Prostate gland (tissue), 2 donors: Measurements from ENCODE around the gene ATP11B.

DNA sequence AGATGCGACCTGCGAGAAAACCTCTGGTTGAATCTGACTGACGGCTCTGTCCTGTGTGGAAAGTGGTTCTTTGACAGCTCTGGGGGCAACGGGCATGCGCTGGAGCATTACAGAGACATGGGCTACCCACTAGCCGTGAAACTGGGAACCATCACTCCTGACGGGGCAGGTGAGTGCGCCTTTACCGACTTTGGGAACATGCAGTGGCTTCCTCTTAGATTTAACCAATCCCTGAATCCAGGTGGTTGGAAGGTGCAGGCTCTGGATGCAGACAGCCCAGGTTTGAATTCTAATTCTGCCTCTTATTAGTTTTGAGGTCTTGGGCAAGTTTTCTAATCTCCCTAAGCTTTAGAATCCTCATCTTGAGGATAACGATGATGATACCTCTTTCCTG lies 55.9 kb downstream of the USP13 start:
- PRO-cap = no peak
- RAMPAGE, long total RNA, 2 experiments = no peak in any of the 2 experiments

GRCh38 chr3:179956398-179956951 lies 80.3 kb downstream of the PEX5L start:
- PRO-cap = no peak
- RAMPAGE, long total RNA, 2 experiments = no peak in any of the 2 experiments

DNA sequence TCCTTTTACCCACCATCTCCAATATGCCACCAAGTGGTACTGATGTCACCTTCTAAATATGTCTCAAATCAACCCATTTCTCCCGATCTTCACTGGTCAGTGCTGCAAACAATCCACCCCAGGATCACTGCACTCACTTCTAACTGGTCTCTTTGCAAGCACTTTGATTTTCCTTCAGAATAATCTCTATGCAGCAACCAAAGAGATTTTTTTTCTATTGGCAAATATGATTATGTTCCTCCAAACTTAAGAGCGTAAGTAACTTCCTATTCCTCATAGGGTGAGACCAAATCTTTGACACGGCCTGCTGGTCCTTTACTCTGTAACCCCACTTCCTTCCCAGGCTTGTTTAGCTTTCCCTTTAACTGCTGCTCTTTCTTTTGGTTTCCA lies 121.4 kb upstream of the DNAJC19 start:
- PRO-cap = no peak
- RAMPAGE, long total RNA, 2 experiments = no peak in any of the 2 experiments

DNA sequence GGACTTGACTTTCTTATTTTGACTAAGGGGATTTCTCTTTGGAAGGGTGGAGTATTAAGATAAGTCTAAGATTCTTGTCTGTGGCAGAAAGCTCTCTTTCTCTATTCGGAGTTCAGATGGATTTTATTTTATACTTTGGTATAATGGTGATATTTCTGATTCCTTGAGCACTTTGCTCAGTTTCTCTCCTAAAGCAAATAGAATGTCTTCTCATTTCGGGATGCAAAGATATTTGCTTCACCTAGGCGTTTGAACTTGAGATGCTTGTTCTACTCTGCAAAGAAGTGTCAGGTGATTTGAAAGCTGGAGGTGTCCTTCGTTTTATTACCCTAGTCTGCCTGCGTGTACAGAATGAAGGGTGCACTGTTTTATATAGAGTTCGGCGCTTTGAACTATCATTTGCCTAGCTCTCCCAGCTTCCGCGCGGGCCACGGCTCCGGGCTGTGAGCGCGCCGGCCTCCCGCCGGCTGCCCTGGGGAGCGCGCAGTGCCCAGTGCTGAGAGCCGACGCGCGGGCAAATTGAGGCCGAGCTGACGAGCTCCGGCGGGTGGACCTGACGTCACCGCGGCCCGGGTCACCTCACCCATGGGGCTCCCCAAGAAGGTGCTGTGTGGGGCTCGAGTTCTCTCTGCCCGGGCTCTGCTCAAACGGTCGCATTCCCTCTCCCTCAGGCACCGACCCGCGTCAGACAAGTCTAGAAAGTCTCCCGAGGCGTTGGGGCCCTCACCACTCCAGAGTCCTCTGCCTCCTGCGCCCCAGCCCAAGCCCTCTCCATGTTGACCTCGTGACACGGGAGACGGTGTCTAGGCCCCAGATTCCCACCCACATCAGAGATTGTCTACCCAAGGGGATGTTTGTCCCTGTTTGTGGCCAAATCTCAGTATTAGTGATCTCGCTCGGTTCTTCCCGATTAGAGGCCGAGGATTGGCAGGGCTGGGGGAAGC lies 7.5 kb downstream of the SOX2 start:
- PRO-cap = no peak
- RAMPAGE, long total RNA, 2 experiments = no peak in any of the 2 experiments

DNA sequence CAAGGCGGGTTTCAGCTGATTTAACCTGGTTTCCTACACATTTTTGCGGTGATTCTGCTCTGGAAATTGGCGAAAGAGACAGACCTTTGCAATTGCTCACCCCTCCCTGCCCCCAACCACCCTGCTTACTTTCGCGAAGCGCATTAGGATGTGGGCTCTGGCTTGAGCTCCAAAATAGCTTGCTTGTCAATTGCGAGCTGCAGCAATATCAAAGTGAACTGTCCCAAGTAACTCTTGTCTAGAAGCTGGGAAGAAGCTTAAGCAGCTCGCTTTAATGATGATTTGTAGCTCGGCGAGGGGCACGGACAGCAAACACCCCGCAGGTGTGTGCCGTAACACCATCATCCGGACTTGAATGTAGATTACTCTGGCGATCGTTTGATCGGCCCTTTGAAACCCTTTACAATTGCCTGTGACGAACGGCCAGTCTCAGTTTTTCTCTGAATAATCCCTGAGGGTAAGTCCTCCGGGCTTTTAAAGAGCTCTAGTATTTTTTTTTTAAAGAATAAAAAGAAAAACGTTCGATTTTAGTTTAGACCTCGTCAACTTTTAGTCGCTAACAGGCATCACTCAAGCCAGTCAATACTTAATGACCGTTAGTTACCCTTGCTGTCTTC lies 16.0 kb downstream of the SOX2 start:
- PRO-cap = unidirectional peak, minus-strand start at position 118 of the sequence
- RAMPAGE, long total RNA, 2 experiments = no peak in any of the 2 experiments

GRCh38 chr3:182244659-182245039 lies 532.9 kb downstream of the SOX2 start:
- PRO-cap = no peak
- RAMPAGE, long total RNA, 2 experiments = no peak in any of the 2 experiments

DNA sequence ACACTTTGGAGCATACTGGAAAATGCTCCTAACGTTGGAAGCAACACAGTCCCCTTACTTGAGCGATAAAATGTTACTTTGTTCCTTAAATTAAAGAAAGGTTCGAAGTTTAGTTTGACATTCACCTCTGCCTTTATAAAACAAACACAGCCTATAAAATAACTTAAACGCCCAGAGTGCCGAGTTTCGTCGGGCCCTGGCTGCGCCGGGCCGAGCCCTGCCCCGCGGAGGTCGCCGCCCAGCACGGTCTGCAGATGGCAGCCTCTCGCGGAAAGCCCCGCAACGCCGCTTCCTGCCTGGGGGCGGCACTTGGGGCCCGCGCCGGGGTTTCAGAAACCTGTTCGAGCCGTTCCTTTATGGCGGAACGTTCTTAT lies 111.2 kb upstream of the ATP11B start:
- PRO-cap = no peak
- RAMPAGE, long total RNA, 2 experiments = no peak in any of the 2 experiments

DNA sequence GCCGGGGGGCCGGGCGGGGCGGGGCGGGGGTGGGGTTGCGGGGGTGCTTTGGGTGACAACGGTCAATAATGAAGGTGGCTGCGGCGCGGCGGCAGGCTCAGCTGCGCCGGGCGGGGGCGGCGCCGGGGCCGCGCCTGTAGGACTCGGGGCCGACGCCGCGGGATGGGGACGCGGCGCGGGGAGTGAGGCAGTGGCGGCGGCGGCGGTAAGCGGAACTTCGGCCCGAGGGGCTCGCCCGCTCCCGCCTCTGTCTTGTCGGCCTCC lies at the start of gene ATP11B:
Gene ATP11B (plus strand): TSS at position 65 of the 264 bp plus-strand sequence.
- PRO-cap = bidirectional peak, plus-strand start at position 65 of the sequence, minus-strand start outside the sequence
- RAMPAGE, long total RNA, 2 experiments = no peak in any of the 2 experiments

DNA sequence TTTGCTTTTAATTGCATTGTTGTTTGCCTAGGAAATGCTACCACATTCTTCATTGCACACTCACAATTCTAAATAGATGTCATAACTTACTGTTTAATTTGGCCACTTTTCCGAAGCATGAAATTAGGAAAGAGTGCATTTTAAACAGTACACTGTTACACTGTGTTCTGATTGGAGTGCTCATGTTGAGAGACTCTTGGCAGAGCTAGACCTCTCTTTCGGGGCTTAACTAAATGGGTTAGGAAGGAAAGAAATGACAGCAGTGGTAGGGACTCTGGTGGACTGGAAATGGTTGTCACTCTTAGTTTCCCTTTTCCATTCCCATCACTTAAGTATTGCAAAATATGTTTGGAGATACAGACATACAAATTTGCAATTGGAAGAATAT lies 90.4 kb downstream of the DCUN1D1 start:
- PRO-cap = no peak
- RAMPAGE, long total RNA, 2 experiments = no peak in any of the 2 experiments

GRCh38 chr3:182952230-182952804 lies 28.0 kb downstream of the DCUN1D1 start:
- PRO-cap = no peak
- RAMPAGE, long total RNA, 2 experiments = no peak in any of the 2 experiments

DNA sequence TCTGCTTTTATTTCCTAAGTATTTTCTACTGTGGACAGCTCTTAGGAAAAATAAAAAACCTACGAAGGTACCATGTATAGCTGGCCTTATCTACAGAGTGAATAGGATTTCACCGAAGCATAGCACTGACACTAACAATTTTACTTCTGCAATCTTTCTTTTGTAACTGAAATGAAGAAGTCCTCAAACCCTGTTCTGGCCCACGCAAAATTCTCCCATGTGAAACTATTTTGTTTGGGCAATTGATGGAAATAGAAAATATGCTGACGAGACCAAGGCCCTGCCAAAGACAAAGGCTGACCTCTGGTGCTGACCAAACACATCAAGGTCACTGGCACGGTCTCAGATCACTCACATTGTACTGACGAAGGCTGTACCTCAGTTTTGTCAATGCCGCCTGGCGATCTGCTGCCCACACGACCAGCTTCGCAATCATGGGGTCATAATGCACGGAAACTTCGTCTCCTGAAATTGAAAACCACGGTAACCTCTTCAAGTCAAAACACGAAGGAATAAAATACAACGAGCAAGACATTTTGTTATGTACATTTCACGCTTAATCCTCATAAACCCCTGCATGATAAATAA lies 58.4 kb upstream of the DCUN1D1 start:
- PRO-cap = no peak
- RAMPAGE, long total RNA, 2 experiments = no peak in any of the 2 experiments

- PRO-cap = no peak
- RAMPAGE, long total RNA, 2 experiments = no peak in any of the 2 experiments
Measured at GRCh38 chr3:183103073-183103528, 3.8 kb upstream of the MCCC1 start.

GRCh38 chr3:183153229-183153462 lies 9.4 kb downstream of the LAMP3 start:
- PRO-cap = no peak
- RAMPAGE, long total RNA, 2 experiments = no peak in any of the 2 experiments

DNA sequence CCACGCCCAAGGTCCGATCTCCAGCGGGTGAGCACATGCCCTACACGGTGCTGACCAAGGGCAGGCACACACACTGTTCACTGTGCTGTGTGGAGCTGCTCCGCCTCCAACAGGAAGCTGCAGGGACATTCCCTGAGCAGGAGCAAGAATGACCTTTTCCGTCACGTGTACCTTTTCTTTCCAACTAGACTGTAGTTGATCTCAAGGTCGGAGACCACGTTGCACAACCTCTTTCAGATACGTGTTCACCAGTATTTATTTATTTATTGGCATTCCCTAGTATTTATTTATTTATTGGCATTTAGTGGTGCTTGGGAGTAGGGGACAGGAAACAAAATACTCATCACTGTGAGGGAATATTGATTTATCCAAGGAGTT lies 41.6 kb upstream of the B3GNT5 start:
- PRO-cap = no peak
- RAMPAGE, long total RNA, 2 experiments = no peak in any of the 2 experiments

DNA sequence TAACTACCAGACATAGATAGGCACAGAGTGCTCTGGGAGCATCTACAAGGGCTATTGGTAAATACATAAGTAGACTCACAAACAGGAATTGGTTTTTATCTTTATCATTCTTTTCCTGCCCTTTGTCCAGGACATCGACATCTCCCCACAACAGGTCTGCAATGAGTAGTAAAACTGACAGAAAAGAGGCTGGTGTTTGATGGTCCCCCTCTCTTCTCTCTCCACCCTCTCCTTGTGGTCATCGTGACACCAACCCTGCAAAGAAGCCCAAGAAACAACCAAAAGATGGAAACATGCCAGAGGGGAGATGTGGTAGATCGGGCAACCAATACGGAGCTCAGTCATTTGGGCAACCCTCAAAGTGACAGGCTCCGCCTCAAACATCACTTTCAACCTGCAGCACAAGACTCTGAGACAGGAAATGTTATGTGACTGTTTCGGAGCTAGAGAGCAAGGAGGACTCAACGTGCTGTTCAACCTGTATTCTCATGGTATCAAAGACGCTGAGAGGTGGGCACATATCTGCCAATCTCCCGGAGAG lies 28.6 kb upstream of the B3GNT5 start:
- PRO-cap = no peak
- RAMPAGE, long total RNA, 2 experiments = no peak in any of the 2 experiments

DNA sequence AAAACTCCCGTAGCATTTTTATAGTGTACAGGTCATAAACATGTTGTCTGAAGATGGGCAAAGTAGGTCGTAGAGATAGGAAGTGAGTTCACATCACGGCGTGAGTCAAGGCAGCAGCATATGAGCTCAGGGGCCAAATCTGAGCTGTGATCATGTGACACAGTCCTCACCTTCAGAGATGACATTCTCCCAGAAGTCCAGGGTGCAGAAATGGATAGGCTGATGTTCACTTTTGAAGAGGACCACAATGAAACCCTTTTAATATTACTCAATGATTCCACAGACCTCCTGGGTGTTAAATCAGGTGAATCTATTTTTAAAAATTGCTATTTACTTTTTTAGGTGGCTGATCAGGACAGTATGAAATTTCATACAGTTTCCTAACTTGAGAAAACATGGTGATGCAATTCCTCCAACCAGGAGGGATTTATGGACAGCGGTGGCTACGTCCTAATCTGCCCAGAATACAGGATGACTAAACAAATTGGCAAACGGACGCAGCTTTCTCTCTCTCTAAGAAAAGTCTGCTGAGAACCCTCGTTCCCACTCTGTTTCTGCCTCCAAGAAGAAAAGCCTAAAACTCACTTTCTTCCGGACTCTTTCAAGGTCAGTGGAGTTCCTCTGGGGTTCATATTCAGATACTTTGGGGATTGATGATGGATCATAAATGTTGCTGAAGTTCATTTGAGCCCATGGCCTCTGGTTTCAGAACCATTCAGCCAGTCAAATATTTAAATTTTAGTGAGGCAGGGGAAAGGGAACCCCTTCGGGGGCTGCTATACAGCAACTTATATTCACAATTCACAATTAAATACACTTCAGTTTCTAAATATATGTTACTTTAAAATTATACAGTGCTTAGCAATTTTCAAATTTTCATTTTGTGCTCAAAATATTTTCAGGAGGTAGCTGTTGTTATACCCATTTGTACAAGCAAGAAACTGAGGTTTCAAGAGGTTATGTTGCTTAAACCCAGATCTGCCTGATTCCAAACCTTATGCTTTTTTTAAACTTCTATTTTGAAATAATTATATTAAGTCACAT lies 34.5 kb downstream of the B3GNT5 start:
- PRO-cap = no peak
- RAMPAGE, long total RNA, 2 experiments = no peak in any of the 2 experiments

- PRO-cap = no peak
- RAMPAGE, long total RNA, 2 experiments = no peak in any of the 2 experiments
Measured at GRCh38 chr3:183315535-183316260, 62.6 kb downstream of the B3GNT5 start.

DNA sequence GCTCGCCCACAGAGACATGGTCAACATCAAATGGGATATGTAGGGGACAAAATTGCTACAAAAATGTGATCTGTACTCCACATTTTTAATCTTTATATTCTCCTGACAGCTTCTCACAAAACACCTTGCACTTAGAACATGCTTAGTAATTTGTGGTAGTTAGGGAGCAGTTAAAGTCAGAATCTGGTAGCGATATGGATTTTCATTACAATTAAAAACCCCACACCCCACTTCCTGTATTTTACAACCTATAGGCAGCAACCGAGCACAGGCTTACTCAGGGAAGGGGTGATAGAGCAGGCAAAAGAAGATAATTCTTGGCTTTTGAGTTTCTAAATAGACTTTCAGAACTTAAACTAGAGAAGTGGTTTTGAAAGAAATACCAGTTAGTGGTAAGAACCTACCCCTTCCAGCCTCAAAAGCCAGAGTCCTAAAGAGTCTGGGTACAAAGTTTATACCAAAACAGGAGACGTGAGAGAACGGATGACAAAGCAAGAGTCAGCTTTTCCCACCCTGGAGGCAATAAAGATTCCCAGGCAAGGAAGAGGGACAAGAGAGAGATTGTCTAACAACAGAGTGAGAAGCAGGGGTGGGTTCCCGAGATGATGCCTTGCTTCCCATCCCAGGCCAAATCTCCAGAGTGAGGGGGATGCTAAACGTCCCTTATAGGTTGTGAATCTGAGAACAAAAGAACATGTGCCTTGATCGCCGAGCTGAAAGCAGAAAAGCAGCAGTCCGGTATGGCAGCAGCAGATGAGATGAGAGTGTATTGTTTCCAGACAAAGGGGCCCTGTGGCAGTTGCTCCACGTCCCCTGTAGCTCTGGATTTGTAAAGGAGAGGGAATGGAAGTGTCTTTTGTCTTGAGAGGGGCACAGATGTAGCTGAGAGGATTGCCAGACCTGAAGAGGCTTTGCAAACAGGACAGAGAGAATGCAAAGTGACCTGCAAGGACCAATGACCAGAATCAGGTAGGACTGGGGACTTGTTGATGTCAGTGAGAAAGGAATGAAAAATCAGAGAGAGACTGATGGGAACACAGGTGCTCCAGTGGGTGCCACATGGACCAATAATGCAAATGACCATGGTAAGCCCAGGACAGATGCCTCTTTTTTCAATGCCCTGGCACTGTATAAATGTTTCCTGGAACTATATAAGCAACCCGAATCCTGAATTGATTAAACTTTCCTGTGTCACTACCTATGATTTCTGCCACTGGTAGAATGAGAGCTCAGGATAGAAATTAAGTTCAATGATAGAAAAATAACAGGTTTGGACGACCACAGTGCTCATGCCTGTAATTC lies 36.7 kb downstream of the KLHL6 start:
- PRO-cap = no peak
- RAMPAGE, long total RNA, 2 experiments = no peak in any of the 2 experiments

GRCh38 chr3:183698793-183699865 lies 1.5 kb downstream of the YEATS2 start:
- PRO-cap = no peak
- RAMPAGE, long total RNA, 2 experiments = no peak in any of the 2 experiments

DNA sequence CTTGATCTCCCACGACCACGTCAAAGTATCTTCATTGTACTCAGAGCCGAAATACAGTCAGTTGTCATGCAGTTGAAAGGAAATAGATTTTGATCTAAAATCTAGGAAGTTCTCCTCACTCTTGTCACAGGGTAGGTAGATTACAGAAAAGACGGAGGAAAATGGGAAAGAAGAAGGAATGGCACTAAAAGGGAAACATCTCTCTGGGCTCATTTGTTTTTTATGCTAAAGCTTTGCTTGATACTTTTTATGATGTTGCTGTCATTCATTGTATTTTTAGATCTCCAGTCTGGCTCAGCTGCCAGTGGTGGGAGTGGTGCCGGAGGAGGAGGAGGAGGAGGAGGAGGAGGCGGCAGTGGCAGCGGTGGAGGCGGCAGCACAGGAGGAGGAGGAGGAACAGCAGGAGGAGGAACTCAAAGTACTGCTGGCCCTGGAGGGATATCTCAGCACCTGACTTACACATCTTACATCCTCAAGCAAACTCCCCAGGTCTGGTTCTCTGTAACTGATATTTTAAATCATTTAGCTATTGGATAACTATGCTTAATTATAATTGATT lies 49.7 kb downstream of the MAP6D1 start:
- PRO-cap = unidirectional peak, plus-strand start at position 355 of the sequence
- RAMPAGE, long total RNA, 2 experiments = no peak in any of the 2 experiments